ENCODE measurements around a stretch of chr3.

DNA sequence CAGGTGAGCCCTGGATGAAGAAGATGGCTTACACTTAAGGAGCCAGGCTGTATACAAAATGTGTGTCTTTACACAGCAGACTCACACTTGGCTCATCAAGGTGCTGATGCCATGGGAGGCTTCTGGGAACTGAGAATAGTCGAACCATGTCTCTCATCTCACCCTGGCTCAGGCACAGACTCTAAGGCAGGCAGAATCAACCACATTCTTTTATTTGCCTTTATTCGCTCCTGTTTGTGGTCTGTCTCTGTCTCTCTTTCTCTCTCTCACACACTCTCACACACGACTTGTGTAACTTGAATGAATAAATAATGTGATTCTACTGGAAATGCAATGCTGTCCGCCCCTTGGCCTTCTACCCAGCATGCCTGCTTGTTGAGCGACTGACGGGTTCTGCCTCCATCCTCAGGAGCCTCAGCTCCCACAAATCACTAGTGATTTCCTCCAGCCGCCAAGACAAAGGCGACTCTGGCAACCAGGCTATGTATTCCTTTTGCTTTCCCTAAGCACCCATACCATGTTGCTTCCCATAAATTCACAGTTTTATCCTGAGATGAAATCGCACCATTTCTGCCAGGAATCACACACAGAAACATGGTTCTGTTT, 460.9 kb downstream of the MAGI1 start:
- RRBS, result no CpG with 5 or more reads among the region's 9 CpGs

DNA sequence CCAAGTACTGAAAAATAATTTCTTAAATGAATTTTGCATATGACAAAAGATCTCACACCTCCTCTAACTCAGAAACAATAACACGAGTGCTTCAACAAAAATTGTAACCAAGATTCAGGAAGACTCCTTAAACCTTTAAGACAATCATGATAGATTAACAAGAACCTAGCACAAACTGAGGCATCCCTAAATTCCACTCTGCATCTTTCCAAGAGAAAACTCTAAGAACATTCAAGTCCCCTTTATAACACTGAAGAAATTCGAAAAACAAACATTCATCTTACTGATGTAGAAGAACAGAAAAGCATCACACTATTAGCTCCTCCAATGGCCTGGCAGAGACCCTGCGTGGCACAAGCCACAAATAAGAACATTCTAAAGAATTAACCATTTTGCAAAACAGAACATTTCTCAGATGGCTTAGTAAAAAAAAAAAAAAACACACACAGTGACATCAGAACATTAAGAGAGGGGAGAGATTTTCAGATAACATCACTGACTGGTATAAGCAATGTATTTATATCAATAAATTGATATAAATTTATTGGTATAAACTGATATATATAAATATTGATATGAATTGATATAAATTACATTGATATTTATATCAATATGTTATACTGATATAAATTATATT, 234.8 kb downstream of the MAGI1 start:
- RRBS, result no CpG with 5 or more reads among the region's 3 CpGs

GRCh38 chr3:65856538-65857459, 181.9 kb downstream of the MAGI1 start:
- RRBS, result no CpG with 5 or more reads among the region's 10 CpGs

GRCh38 chr3:65928027-65928379, 110.7 kb downstream of the MAGI1 start:
- RRBS, result no CpG with 5 or more reads among the region's 3 CpGs

GRCh38 chr3:65952986-65954264, 85.3 kb downstream of the MAGI1 start:
- RRBS, result no CpG with 5 or more reads among the region's 10 CpGs

DNA sequence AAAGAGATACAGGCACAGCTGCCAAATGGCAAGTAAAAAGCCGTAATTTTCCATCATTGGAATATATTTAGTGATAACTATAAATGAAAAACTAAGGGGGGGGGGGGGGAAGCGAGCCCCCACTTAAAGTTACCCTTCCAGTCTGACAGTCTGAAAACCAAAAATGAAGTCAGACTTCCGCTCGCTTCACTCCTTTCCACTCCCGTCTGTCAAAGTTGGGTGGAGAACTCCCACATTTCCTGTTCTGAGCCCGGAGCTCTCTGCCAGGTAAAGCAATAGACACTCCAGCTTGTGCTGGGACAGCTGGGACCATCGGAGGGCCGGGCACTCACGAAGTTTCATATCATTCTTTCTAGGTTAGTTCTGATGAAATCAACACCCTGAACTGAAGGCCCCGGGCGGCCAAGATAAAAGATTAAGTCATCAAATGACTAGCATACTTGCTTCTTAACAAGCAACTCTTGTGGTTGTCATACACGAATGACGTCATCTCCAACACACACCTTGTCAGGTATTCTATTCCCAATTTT, 42.2 kb downstream of the MAGI1 start:
- RRBS, result 49% methylated on average over 3 of the region's 13 CpGs

- RRBS, result no CpG with 5 or more reads among the region's 2 CpGs
These were observed 23.9 kb downstream of the MAGI1 start for GRCh38 chr3:66014808-66015275.

DNA sequence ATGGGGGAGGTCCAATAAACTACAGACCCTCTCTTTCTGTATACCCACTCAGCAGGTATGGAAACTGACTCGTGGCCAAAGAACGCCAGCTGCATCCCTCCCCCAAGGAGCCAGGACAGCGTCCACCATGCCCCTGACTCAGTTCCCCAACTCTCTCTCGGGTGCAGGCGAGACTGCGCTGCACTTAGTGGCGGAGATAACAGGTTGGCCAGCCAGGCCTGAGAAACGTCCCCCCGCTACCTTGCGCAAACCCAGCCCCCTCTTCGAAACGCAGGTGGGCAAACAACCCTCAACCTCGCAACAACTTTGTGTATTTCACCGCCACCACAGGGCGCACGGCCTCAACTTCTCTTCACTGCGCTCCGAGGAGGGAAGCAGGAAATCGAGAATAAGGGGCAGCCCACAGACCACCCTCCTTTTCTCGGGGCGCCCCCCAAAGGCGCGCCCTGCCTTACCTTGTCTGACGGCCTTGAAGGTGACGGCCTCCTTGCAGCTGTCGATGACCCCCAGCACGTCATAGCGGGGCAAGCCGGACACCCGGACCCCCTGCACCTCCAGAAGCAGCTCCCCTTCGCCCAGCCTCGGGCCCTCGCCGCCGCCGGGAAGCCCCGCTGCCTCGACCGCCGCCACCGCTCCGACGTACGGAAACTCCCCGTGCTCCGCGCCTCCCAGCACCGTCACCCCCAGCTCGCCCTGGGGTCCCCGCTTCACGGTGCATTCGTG, 1.0 kb downstream of the MAGI1 start:
- RRBS, result 3% methylated on average over 7 of the region's 52 CpGs

DNA sequence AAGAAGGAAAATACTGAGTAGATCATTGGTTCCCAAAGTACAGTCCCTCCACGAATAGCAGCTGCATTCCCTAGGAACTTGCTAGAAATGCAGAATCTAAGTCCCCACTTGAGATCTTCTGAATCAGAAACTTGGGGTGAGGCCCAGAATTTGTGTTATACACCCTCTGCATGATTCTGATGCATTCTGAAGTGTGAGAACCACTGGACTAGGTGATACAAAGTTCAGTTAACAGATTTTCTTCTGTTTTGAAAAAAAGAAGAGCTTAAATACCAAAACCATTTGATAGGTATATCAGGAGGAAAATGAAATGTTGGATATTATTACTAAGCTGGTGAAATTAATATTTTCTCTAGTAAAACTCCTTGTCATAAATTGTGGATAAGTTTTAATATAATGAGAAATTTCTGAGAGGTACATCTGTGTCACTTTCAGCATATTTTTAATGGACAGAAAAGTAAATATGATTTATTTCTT, 77.2 kb downstream of the SLC25A26 start:
- RRBS, result no CpG with 5 or more reads among the region's 1 CpG

DNA sequence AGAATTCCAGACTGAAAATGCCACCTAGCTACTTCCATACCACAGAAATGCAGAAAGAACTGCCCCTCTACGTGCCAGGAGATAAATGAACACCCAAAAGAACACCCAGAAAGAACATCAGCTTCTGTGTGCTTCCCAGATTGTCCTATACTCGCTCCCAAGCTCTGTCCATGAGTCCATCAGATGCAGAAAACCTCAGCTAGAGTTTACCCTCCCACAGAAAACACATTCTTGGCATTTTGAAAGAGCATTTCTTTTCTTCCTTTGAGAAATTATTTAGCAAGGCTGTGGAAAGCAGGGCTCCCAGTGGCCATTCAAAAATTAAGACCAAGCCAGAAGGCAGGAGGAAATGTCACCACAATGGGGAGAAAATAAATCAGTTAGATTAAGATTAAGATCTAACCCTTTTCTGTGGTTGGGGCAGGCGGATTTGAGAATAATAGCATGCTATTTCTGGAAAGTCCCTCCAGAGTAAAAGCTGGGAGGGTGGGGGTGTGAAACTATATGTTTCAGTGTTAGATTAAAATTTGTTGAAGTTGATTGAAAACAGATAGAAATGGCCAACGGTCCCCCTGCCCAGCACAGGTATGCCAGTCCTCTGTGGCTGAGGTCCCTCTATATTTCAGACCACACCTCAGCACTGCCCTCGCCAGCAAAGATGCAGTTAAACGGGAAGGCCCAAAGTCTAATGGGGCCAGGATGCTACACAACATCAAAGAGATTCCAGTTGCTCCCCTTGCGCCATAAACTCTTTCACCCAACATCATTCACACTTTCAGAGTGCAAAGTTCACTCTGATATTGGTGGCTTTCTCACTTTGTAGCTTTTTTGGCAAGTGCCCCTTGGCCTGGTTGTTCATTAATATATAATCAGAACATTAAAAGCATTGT, 20.1 kb downstream of the LRIG1 start:
- RRBS, result no CpG with 5 or more reads among the region's 7 CpGs

GRCh38 chr3:66486155-66486953, 14.5 kb downstream of the LRIG1 start:
- RRBS, result no CpG with 5 or more reads among the region's 11 CpGs

DNA sequence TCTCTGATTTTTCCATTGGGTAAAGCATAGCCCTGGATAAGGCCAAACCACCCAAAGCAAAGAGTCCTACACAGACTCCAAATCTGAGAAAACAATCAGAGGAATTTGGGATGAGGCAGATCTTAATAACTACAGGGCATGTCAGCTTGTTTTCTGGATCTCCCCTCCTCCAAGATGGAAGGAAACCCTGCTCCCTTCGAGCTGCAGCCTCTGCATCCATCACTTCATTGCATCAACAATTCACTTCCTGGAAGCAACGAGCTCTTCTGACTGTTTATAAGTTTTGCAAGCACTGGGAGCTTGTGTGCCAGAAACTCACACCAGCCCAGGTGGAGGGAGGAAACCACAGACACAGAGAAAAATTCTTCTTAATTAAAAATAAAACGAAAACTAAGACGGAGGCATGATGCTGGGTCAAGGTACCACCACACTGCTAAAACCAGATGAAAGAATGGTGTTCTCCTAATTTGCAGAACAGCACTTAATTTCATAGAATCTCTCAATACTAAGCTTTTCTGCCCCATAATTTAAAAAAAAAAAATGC, 10.6 kb downstream of the LRIG1 start:
- RRBS, result no CpG with 5 or more reads among the region's 4 CpGs

- RRBS, result no CpG with 5 or more reads among the region's 10 CpGs
These were observed 1.5 kb downstream of the LRIG1 start for GRCh38 chr3:66499242-66499767.

DNA sequence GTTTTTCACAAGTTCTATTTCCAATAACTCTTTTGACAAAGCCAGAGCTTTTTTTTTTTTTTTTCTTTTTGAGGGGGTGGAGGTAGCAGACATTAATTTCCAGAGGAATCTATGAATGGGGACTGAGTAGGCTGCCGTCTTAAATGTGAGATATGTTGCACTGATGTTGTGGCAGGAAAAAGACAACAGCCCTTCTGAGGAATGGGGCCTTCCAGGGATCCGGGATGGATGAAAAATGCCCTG, 178.0 kb upstream of the KBTBD8 start:
- RRBS, result no CpG with 5 or more reads among the region's 2 CpGs

- RRBS, result no CpG with 5 or more reads among the region's 12 CpGs
These were observed 25.9 kb upstream of the KBTBD8 start for GRCh38 chr3:66972225-66972532.

DNA sequence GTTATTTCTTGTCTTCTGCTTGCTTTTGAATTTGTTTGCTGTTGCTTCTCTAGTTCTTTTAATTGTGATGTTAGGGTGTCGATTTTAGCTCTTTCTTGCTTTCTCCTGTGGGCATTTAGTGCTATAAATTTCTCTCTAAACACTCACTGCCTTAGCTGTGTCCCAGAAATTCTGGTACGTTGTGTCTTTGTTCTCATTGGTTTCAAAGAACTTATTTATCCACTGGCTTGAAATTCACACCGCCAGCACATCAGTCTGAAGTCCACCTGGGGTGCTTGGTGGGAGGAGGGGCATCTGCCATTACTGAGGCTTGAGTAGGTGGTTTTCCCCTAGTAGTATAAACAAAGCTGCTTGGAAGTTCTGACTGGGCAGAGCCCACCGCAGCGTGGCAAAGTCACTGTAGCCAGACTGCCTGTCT, 114.3 kb downstream of the SUCLG2 start:
- RRBS, result no CpG with 5 or more reads among the region's 5 CpGs

- RRBS, result no CpG with 5 or more reads among the region's 1 CpG
These were observed 297.0 kb downstream of the TAFA4 start for GRCh38 chr3:68635400-68635778.

DNA sequence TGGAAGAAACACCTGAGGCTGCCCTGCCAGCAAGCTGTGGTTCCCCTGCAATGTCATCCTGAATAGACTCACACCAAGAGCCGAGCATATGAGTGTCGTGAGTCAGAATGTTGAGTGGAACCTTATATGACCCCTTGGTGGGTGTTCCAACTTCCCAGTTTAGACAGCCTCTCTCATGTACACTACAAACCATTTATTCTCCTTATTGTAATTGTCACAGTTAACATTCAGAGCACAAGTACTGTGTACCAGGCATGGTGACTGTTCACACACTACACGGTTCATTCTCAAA, 16.8 kb downstream of the EOGT start:
- RRBS, result no CpG with 5 or more reads among the region's 3 CpGs

- RRBS, result no CpG with 5 or more reads among the region's 9 CpGs
These were observed 1.5 kb downstream of the EOGT start for GRCh38 chr3:69011852-69012452.